ENCODE measurements around the genes RASA4B, SPDYE2 and RINT1.

- PRO-cap, result bidirectional peak, plus-strand start at chr7:102321480, minus-strand start at chr7:102321407
Measured at GRCh38 chr7:102321228-102321861, 34.7 kb downstream of the SH2B2 start.

GRCh38 chr7:102403755-102405193, 8.1 kb downstream of the PRKRIP1 start:
- PRO-cap, result no peak

DNA sequence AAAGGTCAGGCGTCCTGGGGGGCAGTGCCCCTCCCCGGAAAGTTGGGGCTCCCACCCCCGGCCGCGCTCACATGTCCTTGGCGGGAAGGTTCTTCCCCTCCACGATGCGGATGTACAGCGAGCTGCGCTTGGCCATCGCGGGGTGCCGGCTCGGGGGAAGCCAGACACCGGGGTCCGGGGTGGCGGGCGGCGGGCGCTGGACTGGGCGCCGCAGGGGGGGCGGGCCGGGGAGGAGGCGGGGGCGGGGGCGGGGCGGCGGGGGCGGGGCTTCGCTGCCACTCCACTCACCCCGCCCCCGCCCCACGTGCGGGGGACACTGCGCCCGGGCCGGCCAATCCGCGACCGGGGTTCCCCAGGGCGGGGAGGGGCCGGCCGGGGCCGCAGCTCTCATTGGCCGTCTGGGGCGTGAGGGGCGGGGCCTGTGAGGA, at the start of gene RASA4B:
Gene RASA4B, minus strand, starts transcription at position 203 of the 428 bp plus-strand sequence.
- PRO-cap, result no peak

DNA sequence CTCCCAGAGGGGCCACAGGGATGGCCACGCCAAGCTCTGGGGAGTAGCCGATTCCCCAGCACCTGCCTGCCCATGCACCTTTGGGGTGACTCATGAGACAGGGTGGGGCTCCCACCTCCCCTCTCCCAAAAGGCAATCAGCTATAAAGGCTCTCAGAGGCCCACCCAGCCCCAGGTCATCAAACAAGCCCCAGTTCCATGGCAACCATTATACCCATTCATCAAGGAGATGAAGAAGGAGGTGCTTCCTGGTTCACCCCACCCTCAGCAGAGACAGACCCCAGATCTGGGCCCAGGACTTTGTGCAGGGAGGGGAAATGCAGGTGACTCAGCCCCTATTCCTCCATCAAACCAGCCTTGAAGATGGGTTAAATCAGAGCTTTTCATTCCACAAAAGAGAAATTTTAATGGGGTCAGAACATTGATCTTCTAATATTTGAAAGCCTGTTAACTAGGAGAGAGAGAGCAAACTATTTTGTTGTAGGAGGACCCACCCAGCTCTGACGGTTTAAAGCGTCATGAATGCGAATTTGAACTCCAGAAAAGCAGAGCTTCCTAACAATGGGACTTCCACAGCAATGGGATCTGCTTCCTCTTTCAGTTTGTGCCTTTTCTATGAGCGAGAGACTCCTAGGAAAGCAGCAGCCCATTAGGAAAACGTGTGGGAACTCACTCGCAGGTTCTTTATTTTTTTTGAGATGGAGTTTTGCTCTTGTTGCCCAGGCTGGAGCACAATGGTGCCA, at the start of gene SPDYE2:
Gene SPDYE2, plus strand, starts transcription at position 260 of the 742 bp plus-strand sequence.
- PRO-cap, result no peak

DNA sequence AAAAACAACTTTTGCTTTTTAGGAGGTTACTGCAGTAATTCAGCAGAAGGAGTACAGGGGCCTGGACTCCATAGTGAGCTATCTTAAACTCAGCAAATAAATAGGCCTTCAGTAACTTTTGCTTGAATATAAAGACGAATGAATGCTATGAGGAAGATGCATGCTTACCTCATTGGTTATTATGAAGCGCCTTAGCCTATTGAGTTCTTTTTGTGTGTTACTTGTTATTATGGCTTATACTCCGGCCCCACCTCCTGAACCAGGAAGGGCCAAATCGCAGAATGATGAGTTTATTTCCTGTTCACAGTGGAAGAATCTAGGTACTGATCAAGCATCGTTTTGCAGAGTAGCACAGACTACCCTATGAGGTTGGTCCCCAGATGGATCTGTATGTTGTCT, 42.5 kb downstream of the FAM185A start:
- PRO-cap, result no peak

DNA sequence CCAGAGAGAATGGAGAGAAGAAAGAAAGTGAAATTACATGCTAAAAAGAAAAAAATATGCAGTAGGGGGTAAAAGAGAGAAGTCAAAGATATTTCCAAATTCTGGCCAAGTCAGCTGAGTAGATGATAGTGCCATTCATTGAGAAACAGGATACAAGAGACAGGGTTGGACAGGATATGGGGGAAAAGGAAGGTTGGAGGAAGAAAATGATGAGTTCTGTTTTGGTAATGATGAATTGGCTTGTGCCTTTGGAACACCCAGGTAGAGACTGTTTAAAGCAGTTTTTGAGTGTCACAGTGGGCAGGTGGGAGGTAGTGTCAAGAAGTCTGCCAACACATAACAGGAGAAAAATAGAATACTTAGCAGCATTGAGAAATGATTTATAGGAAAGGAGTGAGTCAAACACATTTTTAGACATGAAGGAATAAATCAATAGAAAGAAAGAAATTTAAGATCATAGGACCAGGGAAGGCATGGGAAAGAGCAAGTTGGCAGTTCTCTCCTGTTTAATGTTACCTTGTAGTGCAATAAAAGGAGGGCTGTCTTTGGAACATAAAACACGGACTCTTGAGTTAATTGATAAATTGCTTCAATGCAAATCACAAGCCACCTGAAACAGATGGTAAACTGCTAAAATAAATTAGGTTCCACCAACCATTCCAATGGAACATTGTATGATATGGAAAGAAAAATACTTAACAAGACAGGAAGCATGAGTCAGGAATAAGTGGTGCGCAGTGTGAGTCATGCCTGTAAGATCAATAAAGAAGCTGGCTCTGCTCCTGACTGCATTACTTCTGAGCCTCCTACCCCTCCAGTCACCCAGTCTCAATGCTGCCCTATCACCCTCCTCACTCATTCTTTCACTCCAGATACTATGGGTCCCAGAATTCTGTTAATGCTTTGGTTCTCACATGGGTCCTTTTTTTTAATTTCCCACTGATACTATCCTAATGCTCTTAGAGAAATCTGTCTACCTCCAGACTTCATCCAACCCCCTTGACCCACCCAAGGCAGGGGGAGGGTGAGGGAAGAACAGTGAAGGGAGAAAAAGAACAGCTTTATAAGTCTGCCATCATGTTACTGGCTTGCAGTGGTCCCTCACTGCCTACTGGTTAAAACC, 78.7 kb downstream of the LRRC17 start:
- PRO-cap, result no peak

- PRO-cap, result no peak
Measured at GRCh38 chr7:103279660-103280184, 17.5 kb upstream of the PMPCB start.

DNA sequence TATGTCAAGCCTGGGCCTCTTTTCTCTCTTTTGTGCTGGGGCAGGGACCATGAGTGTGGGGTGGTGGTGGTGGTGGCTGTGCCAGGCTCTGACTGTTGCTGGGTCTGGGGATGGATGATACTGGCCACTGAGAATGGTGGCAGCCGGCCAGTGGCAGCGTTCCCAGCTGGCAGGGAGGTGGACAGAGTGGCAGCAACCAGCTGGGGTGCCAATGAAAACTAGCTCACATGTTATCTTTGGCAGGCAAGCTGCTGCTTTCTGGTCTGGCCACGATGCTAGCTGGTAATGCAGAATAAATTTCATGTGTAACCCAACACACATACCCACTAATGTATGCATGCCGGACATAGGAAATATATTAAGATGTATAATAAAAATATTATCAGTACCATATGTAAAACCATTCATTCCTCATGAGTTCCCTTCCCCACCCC, 95.0 kb upstream of the SLC26A5 start:
- PRO-cap, result no peak

- PRO-cap, result no peak
Measured at GRCh38 chr7:103919144-103919697, 70.2 kb downstream of the RELN start.

GRCh38 chr7:103990370-103990800, 927 bp upstream of the RELN start:
- PRO-cap, result no peak

DNA sequence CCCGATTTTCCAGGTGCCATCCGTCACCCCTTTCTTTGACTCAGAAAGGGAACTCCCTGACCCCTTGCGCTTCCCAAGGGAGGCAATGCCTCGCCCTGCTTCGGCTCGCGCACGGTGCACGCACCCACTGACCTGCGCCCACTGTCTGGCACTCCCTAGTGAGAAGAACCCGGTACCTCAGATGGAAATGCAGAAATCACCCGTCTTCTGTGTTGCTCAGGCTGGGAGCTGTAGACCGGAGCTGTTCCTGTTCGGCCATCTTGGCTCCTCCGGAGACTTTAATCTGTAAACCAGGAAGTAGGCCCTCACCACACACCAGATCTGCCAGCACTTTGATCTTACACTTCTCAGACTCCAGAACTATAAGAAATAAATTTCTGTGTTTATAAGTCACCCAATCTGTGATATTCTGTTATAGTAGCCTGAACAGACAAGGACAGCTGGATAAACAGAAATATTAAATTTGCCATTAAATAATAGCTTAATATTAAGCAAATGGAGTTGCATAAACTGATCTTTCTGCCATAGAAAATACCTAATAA, 235.1 kb downstream of the LHFPL3 start:
- PRO-cap, result no peak

GRCh38 chr7:104669933-104670319, 341.5 kb downstream of the LHFPL3 start:
- PRO-cap, result no peak

DNA sequence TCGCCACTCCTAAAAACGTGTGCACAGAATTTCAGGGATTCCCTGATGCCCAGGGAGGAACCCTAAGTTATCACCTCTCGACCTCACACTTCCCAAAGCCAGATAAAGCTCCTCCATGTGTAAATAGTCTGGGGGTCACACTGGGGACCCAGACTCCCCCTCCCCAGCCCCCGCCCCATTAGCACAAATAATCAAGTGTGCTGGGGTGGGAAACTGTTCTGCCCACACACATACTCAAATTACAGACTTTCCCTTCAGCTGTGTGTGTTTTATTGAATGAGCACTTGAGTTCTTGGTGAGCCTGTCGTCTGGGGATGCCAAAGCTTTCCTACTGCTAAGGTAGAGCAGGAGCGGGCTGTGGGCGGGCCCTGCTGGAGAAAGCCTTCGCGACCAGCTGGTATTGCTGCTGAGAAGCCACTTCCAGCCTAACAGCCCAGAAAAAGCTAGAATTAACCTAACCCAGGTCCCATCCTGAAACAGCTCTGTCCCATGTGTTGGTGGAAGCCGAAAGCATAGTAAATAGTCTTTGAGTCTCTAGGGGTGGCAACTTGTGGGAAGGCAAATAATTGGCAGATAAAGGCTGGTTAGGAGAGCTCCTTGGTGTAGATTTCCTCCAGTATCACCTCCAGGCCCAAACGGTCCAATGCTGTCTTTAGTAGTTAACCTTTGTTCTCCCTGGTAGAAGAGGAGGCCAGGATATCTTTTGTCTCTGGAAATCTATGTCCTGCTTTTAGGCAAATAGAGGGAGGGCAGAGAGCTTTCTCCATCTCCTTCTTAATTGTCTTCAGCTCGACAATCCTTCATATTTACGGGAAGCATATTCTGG, 86.9 kb upstream of the KMT2E start:
- PRO-cap, result no peak

DNA sequence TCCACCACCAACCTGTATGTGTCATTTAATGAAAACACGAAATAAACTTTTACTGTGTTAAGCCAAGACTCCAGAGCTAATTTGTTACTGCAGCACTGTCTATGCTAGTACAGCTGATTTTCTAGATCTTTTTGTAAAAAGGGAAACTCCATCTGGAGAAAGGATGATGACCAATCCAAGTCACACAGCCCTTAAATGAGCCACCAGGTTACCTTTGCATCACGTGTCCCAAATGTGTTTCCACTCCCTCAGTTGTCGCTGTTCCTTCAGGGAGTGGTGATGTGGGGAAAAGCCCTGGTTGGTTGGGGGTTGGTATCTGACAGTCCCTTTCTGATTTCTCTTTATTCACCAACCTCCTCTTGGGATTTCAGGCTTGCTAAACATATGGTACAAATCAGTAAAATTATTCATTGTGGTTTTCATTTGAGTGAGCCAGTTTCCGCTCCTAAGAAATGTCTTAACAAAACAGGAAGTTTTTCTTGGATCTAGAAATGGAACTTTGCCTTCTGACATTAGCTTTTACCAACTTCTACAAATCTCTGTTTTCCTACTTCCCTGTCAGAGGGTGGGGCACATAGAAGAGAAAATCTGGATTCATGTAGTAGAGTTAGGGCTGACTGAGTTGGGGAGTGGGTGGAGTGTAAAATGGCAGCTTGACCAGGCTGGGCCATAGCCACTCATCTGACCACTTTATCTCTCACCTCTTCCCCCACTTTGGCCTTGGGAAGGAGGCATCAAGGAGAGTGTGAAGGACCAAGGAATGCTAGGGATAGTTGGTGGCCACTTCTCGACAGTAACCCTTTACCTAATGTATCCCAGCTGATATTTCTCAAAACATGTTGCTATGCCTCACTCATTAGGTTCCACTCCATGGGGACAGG, 40.0 kb upstream of the KMT2E start:
- PRO-cap, result no peak

DNA sequence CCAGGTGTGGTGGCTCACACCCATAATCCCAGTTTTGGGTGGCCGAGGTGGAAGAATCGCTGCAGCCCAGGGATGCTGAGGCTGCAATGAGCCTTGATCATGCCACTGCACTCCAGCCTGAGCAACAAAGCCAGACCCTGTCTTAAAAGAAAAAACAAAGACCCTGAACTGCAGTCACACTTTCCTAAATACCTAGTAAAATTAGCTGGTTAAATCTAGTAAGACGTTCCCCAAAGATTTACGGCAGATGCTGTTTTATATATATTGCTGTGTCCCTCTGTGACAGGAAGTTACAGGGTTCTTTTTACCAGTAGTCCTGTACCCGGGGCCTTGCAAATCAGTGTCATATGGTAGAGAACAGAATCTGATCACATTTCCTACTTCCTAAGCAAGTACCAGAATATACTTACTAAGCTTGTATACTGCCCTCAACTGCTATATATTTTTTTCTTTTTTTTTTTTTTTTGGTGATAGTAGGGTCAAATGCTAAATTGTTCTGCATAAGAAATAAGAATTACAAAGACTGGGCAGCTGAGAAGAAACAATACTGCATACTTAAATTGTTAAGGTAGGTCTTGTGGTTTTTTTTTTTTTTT, 27.4 kb upstream of the KMT2E start:
- PRO-cap, result no peak

- PRO-cap, result no peak
Measured at GRCh38 chr7:104993602-104994113, 20.3 kb upstream of the KMT2E start.

DNA sequence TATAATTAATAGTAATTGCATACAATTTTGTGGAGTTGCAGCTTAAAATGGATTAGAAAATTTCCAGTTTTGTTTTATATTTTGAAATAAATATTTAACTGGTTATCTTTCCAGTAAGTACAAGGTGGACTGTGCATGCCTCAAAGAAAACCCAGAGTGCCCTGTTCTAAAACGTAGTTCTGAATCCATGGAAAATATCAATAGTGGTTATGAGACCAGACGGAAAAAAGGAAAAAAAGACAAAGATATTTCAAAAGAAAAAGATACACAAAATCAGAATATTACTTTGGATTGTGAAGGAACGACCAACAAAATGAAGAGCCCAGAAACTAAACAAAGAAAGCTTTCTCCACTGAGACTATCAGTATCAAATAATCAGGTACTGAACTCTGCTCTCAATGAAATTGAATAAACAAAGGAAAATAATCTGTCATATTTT, 75.9 kb downstream of the KMT2E start:
- PRO-cap, result no peak

GRCh38 chr7:105376997-105377716, 11.6 kb downstream of the SRPK2 start:
- PRO-cap, result no peak

DNA sequence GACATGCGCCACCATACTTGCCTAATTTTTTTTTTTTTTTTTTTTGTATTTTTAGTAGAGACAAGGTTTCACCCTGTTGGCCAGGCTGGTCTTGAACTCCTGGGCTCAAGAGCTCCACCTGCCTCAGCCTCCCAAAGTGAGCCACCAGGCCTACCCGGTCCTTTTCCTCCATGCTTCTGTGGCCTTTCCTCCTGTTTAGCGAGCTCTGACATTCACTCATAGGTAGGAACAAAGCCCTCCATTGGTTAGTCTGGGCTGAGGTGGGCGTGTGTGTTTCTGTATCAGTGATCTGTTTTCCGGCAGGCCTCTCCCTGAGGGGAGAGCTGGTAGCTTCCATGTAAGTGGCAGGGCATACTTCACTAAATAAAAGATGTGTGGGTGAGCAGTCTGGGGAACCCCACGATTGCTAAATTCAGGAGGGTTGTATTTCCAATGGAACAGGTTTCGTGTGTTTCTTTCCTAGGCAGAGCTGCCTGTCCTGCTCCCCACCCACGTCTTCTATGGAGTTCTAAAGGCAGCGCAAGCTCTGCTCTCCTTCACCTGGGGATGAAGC, 50.3 kb upstream of the SRPK2 start:
- PRO-cap, result no peak

DNA sequence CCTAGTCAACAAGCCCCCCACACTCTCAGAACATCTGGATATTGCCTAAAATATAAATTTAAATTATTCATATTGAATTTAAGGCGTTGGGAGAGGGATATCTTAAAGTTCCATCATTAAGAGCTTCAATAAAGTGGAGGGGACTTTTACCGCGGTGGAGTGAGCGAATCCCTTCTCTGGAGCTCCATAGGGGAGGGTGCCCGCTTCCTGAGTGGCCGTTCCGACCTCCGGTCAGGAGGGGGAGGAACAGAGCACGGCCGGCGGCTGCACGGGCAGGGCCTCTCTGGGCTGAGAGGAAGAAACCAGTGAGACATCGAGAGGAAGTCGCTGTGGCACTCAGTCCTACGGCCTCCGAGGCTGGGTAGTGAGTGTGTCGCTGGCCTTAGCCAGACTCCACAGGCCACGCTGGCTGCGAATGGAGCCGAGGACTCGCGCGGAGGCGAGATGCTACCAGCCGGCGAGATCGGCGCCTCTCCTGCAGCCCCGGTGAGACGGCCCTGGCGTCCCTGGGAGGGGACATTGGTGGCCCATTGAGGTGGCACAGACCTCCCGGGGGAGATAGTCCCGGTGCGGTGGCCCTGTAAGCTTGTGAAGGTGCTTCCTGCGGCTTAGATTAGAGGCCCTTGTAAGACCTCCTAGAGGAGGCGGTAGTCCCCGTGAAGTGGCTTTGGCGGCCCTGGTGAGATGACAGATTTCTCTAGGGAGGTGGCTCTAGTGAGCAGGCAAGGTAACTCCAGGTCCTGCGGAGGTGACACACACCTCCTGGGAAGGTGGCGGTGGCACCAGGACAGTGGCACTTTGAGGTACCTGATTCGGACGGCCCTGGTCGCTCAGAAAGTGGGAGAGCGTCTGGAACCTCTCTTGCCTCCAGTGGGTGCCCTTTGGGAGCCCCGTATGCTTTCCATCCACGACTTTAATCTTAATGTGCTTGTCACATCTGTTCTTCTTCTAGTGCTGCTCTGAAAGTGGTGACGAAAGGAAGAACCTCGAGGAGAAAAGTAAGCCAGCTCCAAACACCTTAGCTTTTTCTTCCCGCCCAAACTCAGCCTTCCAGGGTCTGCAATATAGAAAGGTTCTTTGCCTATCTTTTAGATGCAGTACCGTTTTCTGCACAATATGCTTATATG, at the start of gene RINT1:
Gene RINT1, plus strand, starts transcription at position 330 of the 1,127 bp plus-strand sequence.
- PRO-cap, result bidirectional peak, plus-strand start at position 308 of the sequence, minus-strand start at position 184 of the sequence

All from left cardiac atrium (tissue), 1 donor.